GM12891 (cell line): Measurements from ENCODE around the genes SNAP23 and STARD9.

DNA sequence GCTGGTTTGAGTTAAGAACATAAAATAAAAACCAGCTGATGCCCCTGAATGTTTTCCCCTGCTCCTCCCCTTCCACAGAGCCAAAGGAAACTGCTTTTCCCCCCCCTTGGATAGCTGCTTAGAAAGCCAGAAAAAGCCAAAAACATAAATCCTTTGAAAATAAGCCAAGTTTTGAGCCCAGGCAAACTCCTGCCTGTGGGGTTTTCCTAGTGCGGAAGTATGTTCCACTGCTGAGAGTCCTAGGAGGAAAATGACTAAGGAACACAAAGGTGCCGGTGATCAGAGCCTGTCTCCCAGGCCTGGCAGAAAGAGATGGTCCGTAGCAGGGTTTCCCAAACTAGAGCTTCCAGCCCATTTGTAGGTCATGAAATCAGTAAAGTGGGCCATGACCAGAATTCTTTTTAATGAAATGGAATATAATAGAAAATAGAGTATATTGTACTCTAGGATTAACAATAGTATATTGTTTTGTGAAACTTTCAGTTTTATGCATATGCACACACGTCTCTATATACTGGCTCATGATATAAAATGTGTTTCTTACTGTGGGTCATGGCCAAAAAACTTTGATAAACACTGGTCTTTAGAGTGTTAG, 22.3 kb downstream of the MAPKBP1 start:
- RRBS: no CpG with 5 or more reads among the region's 4 CpGs

DNA sequence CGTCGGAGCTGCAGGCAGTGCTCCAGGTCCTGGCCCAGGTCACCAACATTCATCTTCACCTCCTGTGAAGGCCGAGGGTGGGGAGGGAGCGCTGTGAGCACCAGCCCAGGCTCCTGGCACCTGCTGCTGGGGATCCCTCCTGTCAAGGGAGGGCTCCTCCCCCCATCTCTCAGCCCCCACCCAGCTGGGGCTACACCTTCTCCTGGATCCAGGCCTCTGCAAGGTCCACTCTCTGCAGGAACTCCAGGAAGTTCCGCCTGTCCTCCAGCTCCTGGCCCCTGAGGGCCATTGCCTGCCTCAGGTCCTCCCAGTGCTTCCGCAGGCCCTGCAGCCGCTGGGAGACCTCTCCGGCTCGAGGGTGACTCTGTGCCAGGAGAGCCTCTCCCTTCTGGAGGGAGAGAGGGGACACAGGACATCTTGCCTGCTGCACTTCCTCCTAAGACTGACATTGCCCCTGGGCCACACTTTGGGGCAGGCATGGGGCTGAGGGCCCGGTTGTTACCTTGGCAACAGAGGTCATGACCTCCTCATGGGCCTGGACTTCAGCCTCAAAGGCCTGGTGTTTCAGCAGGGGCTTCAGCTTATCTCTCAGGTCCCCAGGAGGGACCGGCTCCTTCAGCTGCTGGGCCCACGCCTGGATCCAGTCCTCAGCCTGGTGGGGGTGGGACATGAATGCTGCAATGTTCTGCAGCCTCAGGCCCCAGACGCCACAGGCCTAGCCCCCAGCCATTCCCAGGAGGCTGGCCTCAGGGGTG, 27.4 kb downstream of the PLA2G4B start:
- RRBS: no CpG with 5 or more reads among the region's 13 CpGs

GRCh38 chr15:41870392-41871224, 23.2 kb downstream of the SPTBN5 start:
- RRBS: no CpG with 5 or more reads among the region's 27 CpGs

- RRBS: 19% methylated on average over 4 of the region's 13 CpGs
Observed at GRCh38 chr15:41892540-41893078, 1.2 kb downstream of the SPTBN5 start.

- RRBS: no CpG with 5 or more reads among the region's 40 CpGs
Observed at GRCh38 chr15:41894648-41895967, 1.3 kb upstream of the SPTBN5 start.

DNA sequence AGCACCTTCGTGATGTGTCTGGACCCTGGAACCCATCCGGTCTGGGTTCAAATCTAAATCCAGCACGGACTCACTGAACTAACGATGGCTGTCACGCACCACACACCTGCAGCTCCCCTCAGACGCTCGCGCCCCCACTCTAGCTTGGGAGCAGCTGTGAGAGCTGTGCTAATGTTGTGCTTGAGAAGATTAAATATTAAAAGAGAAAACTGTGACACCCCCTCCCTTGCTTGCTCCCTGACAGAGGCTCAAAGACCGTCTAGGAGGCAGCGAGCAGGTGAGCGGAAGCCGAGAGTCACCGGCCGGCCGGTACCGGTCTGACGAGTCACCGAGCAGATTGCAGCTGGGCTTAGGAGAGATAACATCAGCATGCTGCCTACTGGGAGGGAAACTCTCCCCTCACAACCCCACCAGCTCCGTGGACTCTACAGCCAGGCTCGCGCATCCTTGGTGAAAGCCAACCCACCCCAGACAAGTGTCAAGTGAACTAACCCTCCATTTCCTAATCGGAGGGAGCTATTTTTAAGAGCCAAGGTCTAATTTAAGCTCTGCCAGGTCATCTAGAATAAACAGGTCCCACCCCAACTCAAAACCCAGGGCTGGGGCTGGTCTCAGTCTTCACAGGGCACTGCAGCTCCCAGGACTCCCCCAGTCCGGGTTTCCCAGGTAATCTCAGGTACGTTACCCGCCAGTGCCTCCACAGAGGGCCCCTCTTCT, 524 bp downstream of the PLA2G4F start:
- RRBS: 96% methylated on average over 2 of the region's 25 CpGs

DNA sequence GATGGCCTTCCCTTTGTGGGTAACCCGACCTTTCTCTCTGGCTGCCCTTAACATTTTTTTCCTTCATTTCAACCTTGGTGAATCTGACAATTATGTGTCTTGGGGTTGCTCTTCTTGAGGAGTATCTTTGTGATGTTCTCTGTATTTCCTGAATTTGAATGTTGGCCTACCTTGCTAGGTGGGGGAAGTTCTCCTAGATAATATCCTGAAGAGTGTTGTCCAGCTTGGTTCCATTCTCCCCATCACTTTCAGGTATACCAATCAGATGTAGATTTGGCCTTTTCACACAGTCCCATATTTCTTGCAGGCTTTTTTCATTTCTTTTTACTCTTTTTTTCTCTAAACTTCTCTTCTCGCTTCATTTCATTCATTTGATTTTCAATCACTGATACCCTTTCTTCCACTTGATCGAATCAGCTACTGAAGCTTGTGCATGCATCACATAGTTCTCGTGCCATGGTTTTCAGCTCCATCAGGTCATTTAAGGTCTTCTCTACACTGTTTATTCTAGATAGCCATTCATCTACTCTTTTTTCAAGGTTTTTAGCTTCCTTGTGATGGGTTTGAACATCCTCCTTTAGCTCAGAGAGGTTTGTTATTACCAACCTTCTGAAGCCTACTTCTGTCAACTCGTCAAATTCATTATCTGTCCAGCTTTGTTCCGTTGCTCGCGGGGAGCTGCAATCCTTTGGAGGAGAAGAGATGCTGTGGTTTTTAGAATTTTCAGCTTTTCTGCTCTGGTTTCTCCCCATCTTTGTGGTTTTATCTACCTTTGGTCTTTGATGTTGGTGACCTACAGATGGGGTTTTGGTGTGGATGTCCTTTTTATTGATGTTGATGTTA, 22.2 kb upstream of the GANC start:
- RRBS: no CpG with 5 or more reads among the region's 8 CpGs

DNA sequence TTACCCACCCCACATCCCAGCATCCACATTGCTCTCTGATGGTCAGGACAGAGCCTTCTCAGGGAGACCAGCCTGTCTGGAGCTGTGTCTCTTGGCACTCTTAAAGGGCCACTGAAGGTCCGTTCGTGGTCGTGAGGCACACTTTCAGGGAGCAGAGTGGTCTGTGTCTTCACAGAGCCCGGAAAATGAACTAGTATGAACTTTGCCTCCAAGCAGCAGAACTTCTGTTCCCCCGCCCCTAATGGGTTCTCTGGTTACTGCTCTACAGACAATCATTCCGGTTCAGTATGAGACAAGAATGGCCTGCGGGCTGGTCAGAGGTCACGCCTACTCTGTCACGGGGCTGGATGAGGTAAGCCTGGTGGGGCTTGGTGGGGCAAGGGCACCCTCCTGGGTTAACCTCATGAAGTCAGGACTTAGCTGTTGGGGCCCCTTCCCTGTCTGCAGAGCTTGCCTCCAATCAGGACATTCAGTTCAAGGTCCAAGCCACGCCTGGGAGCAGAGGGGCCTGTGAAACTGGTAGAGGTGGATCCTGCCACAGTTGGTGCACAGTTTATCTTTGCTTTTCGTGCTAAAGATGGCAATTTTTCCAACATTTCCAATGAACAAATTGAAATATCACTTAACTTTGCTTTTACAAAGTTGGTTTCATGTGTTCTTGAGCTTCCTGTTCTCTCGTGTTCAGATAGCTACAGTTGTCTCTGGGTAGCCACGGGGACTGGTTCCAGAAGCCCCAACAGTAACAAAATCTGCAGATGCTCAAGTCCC, 33.3 kb downstream of the CAPN3 start:
- RRBS: 94% methylated on average over 2 of the region's 13 CpGs

GRCh38 chr15:42427424-42428055, 63.4 kb downstream of the ZNF106 start:
- RRBS: no CpG with 5 or more reads among the region's 3 CpGs

GRCh38 chr15:42494941-42496159, at the start of gene SNAP23:
Gene SNAP23, plus strand, starts transcription at chr15:42495634.
- RRBS: 2% methylated on average over 5 of the region's 53 CpGs

- RRBS: no CpG with 5 or more reads among the region's 11 CpGs
Observed at GRCh38 chr15:42508083-42508780, 12.8 kb downstream of the SNAP23 start.

- RRBS: no CpG with 5 or more reads among the region's 44 CpGs
Observed at GRCh38 chr15:42547727-42548678, 590 bp downstream of the LRRC57 start.

GRCh38 chr15:42575533-42576174, at the start of gene STARD9:
Gene STARD9, plus strand, starts transcription at chr15:42575606.
- RRBS: 2% methylated on average over 8 of the region's 60 CpGs

DNA sequence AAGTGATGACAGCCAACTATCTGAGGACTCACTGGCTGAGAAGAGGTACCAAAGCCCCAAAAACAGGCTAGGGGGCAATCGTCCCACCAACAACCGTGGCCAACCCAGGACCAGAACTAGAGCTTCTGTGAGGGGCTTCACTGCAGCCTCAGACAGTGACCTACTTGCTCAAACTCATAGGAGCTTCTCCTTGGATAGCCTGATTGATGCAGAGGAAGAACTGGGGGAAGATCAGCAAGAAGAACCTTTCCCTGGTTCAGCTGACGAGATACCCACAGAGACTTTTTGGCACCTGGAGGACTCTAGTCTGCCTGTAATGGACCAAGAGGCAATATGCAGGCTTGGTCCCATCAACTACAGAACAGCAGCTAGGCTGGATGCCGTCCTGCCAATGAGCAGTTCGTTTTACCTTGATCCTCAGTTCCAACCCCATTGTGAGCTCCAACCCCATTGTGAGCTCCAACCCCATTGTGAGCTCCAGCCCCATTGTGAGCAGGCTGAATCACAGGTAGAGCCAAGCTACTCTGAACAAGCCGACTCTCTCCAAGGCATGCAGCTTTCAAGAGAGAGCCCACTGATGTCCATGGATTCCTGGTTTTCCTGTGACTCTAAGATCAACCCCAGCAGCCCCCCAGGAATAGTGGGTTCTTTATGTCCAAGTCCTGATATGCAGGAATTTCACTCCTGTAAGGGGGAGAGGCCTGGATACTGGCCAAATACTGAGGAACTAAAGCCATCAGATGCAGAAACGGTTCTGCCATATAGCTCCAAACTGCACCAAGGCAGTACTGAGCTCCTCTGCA, 51.7 kb downstream of the CDAN1 start:
- RRBS: no CpG with 5 or more reads among the region's 7 CpGs

- RRBS: 100% methylated on average over 3 of the region's 19 CpGs
Observed at GRCh38 chr15:42724946-42725913, 11.7 kb downstream of the CDAN1 start.

DNA sequence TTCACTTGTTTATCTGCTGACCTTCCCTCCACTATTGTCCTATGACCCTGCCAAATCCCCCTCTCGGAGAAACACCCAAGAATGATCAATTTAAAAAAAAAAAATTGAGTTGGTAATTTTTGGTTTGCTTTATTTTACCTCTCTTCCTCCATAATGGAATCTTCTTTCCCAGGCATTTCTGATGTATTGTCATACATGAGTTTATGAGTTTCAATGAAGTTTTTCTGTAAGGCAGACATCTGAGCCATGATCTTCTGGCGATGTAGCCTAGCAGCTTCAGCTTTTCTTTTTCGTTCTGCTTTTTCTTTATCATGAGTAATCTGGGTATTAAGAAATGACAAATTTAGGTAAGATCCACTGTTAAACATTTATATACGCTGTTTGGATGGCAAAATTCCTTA, 90.3 kb downstream of the UBR1 start:
- RRBS: no CpG with 5 or more reads among the region's 4 CpGs

DNA sequence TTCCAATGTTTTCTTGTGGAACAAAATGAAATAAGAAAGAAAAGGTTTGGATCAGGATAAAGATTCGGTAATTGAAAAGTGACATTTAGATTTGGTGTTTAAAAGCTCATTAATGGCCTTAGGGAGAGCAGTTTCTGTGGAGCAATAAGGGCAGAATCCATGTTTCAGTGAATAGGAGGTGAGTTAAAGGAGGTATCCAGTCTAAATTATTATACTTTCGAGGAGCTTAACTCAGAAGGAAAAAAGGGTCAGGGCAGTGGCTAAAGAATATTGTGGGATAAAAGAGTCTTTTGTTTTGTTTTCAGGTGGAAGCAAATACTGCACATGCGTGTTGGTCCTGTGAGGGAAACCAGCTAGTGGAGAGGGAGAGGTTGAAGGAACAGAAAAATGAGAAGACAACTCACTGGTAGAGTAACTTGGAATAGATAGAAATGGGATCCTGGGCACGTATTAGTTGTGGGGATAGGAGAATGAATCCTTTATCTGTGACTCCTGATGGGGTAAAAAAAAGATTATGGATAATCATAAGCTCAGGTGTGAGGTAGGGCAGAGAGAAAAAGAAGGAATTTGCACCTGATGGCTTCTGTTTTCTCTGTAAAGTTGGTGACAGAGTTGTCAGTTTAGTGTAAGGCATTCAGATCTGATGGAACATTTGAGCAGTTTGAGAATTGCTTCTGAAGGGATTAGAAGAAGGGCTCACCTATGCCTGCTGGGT, 1.3 kb downstream of the ADAL start:
- RRBS: no CpG with 5 or more reads among the region's 4 CpGs

DNA sequence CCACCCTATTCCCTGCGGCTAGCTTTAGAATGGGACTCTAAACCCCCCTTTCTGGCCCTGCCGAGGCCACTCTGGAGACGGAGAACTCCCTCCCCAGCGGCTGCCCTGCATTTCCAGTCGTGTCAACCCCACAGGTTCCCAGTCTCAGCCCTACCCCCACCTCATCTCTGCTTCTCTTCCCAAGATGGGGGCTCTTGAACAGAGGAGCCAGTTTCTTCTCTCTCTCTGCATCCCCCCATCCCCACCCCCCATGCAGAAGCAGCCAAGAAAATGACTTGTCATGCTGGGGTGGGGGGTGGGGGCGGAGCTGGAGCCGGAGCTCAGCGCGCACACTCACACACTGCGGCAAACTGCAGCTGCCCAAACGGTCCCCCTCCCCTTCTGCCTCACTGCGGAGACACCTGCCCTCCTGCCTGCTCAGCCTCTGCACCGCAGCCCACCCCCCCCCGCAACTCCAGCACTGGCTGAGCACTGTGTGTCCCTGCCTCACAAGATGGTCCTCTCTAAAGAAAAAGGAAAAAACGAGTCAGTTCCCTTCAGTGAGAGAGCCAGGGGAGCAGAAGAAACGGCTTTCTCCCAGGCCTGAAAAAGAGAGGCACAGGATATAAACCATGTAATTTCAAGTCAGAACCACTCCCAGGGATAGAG, 986 bp downstream of the MAP1A start:
- RRBS: no CpG with 5 or more reads among the region's 16 CpGs

- RRBS: no CpG with 5 or more reads among the region's 20 CpGs
Observed at GRCh38 chr15:43521824-43522846, 4.7 kb downstream of the MAP1A start.

GRCh38 chr15:43534453-43535591, 17.4 kb downstream of the MAP1A start:
- RRBS: no CpG with 5 or more reads among the region's 5 CpGs